HEK293 (cell line): ENCODE results near the genes CENPW, KIAA0408, L3MBTL3 and SAMD3.

DNA sequence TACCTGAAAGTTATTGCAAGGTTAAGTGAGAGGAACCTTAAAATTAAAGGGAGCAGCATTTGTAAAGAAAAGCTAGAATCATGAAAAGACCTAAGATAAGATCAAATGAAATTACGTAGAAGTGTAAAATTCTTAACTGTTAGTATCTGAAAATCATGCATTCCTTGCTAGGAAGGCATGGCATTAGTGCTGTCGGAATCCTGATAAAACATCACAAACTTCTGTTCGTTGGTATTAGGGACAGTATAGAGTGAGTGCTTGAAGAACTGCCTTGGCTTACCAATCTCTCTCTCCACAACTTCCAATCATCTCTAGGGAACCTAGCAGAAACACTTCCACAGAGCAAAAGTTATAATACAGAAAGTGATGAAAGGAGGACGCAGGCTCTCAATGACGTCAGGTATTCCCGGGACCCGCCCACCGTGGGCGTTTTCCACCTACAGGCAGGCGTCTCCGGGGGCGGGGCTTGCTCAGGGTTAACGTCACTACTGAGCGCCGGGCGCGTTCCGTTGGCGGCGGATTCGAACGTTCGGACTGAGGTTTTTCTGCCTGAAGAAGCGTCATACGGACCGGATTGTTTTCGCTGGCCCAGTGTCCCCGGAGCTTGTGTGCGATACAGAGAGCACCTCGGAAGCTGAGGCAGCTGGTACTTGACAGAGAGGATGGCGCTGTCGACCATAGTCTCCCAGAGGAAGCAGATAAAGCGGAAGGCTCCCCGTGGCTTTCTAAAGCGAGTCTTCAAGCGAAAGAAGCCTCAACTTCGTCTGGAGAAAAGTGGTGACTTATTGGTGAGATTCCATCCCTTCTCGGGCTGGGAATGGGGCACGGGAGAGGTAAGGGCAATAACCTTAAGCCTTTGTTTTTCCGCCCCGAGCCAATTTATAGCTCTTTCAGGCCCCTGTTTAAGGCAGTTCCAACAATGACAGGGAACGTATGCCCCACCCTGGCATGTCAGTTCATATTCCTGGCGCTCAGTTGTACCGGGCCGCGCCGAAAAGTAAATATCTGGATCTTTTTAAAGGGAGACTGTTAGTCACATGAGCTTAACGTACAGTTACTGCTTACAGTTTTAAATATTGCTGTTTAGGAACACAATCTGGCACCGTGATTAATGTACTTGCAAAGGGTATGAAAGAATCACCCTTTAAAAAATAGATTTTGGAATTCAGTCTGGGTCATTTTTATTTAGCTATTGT is at the start of gene CENPW:
CENPW (plus strand) TSS at position 504 of the 1,196 bp plus-strand sequence.
- PRO-cap, result bidirectional peak, plus-strand start at position 591 of the sequence, minus-strand start at position 396 of the sequence
- RRBS, 2 experiments, result 1% methylated on average over 21 of the region's 49 CpGs

GRCh38 chr6:127458772-127459764 is at the start of gene KIAA0408:
KIAA0408 (minus strand) TSS chr6:127459389.
- PRO-cap, result no peak
- RRBS, 2 experiments, result no CpG with 5 or more reads among the region's 8 CpGs

DNA sequence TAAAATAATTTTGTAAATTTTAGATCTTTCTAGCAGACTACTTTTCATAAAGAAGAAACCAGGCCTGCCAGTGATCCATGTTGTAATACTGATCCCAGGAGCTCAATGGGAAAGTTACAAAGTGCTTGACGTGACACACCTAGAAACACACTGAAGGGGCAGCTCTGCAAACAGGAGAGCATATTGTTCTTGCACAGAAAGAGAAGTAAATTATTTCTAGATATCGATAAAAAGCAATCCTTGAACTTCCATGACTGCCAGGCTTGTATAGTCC is 289.9 kb downstream of the PTPRK start:
- PRO-cap, result no peak
- RRBS, 2 experiments, result no CpG with 5 or more reads among the region's 2 CpGs

- PRO-cap, result no peak
- RRBS, 2 experiments, result no CpG with 5 or more reads among the region's 3 CpGs
These were observed 280.3 kb downstream of the PTPRK start for GRCh38 chr6:128240041-128240546.

GRCh38 chr6:128499939-128500660 is 20.3 kb downstream of the PTPRK start:
- PRO-cap, result no peak
- RRBS, 2 experiments, result no CpG with 5 or more reads among the region's 2 CpGs

- PRO-cap, result no peak
- RRBS, 2 experiments, result no CpG with 5 or more reads among the region's 4 CpGs
These were observed 3.0 kb downstream of the PTPRK start for GRCh38 chr6:128517277-128517830.

DNA sequence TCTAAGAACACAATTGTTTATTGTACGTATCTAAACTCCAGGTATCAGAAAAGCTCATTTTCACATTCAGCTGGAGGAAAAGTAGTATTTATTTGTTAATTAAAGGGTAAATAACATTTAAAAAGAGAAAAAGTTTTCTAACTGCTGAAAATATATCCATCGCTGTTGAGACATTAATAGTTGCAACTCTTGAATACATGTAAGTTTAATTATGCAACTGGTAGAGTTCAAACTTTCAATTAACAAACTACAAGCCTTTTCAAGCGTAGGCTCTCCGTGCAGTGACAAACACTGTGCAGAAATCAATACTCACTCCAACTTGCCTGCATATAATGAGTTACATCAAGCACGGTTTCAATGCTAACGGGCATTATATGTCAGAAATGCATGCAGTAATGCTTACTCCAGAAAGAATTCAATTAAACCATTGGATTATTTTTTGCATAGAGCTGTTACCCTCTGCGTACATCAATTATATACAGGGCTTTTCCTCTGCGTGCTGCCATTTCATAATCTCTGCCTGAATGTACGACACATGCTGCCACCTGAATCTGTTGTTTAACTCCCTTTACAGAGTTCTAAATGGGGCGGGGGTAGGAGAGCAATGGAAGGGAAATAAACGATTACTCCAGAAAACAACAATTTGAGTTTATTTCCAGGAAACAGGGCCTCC is 2.0 kb downstream of the PTPRK start:
- PRO-cap, result no peak
- RRBS, 2 experiments, result no CpG with 5 or more reads among the region's 11 CpGs

DNA sequence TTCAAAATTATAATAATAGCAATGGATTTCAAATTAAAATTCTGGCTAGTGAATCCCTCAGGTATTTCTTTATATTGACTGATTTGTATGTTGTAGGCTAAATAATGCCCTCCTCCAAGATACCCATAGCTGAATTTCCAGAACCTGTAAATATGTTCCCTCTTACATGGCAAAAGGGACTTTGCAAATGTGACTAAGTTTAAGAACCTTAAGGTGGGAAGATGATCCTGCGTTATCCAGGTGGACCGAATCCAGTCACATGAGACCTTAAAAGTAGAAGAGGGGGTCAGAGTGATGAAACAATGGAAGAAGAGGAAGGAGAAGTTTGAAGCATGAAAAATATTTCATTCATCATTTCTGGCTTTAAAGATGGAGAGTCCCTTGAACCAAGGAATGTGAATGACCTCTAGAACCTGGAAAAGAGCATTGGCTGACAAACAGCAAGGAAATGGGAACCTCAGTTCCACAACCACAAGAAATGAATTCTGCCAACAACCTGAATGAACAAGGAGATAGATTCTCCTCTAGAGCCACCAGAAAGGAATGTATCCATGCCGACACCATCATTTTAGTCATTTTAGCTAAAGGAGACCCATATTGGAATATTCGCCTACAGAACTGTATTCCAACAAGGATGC is 349.7 kb downstream of the LAMA2 start:
- PRO-cap, result no peak
- RRBS, 2 experiments, result no CpG with 5 or more reads among the region's 4 CpGs

- PRO-cap, result no peak
- RRBS, 2 experiments, result no CpG with 5 or more reads among the region's 6 CpGs
These were observed 363.4 kb downstream of the LAMA2 start for GRCh38 chr6:129246268-129246869.

DNA sequence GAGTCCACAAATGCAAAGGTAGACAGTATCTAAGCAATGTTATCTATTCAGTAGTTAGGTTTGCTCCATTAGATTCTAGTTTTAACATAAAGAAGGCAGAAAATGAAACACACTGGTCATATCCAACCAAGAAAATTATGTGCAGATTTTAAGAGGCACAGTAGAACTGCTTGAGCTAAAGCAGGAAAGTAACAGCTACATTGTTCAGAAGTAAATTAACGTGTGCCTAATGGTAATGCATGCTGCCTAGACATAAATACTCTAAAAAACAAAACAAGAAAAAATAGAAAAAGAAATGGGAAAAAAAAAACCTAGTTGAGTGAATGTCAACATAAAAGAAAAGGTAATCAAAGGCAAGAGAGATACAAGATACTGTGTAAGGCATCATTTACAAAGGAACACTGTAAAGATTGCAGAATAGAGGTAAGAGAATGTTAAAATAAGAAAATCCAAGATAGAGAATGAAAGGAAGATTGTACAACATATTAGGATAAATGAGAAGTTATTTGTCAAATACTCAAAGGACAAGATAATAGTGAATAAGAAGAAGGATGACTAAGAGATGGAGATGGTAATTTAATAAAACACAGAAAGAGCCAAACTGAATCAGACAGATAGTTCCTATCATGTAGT is 332.2 kb downstream of the ARHGAP18 start:
- PRO-cap, result no peak
- RRBS, 2 experiments, result no CpG with 5 or more reads among the region's 1 CpG

- PRO-cap, result no peak
- RRBS, 2 experiments, result 80% methylated on average over 1 of the region's 9 CpGs; no CpG with 5 or more reads in 1 of the 2 experiments
These were observed 218.8 kb downstream of the ARHGAP18 start for GRCh38 chr6:129490947-129491806.

- PRO-cap, result no peak
- RRBS, 2 experiments, result no CpG with 5 or more reads among the region's 5 CpGs
These were observed 38.2 kb downstream of the ARHGAP18 start for GRCh38 chr6:129671733-129672132.

GRCh38 chr6:130018330-130018743 is at the start of gene L3MBTL3:
L3MBTL3 (plus strand) TSS chr6:130018581.
- PRO-cap, result bidirectional peak, plus-strand start at chr6:130018805, minus-strand start at chr6:130018483
- RRBS, 2 experiments, result 2% methylated on average over 8 of the region's 27 CpGs

GRCh38 chr6:130222789-130223231 is at the start of gene SAMD3:
SAMD3 (minus strand) TSS chr6:130222951.
- PRO-cap, result no peak
- RRBS, 2 experiments, result no CpG with 5 or more reads among the region's 1 CpG

DNA sequence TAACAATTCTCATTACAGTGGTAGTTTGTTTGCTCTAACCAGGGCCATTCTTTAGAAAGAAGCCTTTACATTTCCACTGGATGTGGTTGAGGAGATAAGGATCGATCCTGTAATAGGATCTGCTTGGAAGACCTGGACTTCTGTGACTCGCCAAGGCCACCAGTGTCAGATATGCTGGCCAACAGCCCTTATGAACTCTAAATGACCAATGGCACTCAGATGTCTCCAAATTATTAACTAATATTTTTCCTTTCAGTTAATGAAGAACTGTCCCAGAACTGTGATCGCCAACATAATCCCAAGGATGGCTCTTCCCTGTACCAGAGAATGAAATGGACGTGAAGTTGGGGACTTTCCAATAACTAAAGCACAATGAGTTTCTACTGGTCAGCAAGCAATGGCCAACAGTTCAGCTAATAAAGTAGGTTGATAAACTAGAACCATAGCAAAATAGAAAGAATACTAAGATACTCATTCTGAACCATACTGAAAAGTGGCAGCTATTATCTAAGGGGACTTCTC is 7.5 kb downstream of the SMLR1 start:
- PRO-cap, result no peak
- RRBS, 2 experiments, result no CpG with 5 or more reads among the region's 4 CpGs

DNA sequence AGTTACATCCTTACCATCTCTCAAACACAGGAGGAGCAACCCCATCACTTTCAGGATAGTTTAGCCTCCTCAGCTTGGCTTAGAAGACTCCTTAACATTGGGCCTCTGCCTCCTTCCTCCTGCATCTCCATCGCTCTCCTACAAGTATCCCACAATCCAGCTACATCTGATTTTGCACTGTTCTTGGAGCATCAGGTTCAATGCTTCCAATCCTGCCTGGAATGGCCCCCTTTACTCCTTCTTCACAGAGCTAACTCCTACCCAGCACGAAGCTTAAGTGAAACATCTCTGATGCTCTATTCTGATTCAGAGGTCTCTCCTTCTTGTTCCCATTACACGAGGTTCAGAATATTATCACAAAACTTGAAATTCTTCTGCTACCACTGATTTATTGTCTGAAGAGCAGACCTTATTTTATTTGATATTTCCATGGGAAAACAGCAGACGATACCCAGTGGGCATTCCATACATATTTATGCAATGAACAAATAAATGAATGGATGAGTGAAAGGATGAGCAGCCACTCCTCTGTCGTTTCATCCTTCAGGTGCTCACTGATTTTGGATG is 25.5 kb downstream of the SMLR1 start:
- PRO-cap, result no peak
- RRBS, 2 experiments, result no CpG with 5 or more reads among the region's 5 CpGs

- PRO-cap, result no peak
- RRBS, 2 experiments, result no CpG with 5 or more reads among the region's 11 CpGs
These were observed 42.6 kb downstream of the SMLR1 start for GRCh38 chr6:130869805-130870248.

GRCh38 chr6:131061729-131062071 is 1.3 kb downstream of the EPB41L2 start:
- PRO-cap, result no peak
- RRBS, 2 experiments, result no CpG with 5 or more reads among the region's 8 CpGs

DNA sequence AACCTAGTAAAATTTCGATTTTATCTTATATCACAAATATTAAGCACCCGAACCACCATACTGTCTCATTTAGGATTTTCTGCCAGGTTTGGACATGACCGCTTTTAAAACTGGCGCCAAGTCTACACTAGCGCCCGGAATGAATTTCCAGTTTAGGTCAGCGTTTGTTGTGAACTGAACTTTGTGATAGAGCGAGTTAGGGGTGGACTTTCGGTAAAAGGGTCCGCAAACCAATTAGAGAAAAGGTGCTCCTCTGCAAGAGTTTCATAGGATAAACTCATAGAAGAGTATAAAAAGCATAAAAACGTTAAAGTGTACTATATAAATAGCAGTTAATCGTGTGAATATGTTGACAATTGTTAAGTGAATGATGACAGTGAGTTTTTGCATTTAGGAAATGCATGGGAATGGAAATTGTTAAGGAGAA is 888 bp downstream of the AKAP7 start:
- PRO-cap, result unidirectional peak, minus-strand start at position 141 of the sequence
- RRBS, 2 experiments, result no CpG with 5 or more reads among the region's 12 CpGs

- PRO-cap, result no peak
- RRBS, 2 experiments, result no CpG with 5 or more reads among the region's 1 CpG
These were observed 123.8 kb downstream of the AKAP7 start for GRCh38 chr6:131259164-131259456.